Measurements from ENCODE around the genes KIF5C, LYPD6 and MMADHC.

DNA sequence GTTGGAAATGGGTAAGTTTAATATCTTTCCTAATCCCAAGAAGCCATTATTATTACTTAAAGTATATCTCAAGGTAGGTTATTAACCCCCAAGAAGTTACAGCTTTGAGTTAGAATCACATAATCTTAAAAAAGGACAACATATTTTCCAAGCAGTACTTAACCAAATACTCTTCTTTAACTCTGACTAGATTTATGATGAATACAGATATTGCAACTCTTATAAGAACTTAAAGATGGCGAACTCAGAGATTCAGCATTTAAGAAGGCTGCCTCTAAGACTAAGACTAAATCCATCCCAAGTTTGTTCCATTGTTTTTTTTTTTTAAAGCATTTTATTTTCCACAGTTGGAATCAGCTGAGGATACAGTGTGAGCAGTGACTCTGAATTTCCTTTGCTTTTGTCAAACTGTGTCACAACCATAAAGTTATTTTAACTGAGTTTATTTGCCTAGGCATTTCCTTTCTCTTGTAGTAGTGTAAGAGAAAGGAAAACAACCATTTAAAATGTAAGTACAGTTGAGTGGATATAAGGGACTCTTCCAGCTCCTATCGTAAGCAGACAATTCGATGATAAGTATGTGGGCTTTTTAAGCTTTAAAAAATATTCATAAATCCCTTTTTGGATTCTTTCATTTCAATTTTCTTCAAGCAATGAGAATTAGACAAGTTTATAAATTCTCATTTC, 64.0 kb downstream of the ZEB2 start:
- PRO-cap, 2 experiments, result no peak in any of the 2 experiments

DNA sequence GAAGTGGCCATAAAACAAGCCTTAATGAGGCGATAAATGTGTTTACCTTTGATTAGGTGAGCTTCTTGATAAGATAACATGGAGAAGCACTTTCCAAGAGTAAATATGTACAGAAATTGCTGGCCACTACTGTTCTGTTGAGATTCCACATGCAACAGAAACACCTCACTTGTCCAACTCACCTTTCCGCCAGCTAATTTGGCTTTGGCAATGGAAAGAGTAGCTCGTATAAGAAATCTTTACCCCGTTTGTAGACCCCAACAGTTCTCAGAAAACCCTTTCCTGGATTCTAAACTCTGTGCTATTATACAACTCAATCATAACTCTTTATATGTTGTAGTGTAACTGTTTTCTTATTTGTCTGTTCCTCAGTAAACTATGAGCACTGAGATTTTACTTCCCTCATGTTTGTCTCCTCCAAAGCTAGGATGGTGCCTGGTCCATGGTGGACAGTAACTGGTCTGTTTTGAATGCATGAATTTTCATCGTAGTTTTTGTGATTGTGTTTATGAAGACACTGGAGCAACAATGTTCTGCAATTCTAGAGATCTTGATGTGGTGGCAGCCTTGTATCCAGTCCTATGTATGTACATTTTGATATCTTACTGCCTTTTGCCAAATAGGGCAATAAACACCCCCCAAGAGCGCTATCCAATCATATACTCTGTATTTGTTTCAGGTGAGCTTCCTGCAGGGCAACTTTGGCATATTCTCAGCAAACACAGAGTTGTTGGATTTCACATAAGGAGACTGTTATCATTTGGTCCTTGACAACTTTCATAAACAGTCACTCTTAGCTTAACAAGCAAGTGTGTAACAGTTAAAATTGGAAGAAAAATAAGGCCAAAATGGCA, 54.8 kb downstream of the ZEB2 start:
- PRO-cap, 2 experiments, result no peak in any of the 2 experiments

GRCh38 chr2:144511287-144512549, 8.2 kb downstream of the ZEB2 start:
- PRO-cap, 2 experiments, result peak in 1 of 2 experiments; most common plus-strand start chr2:144512157 (in 1); most common minus-strand start chr2:144511990 (in 1)

GRCh38 chr2:144667862-144668248, 147.9 kb upstream of the ZEB2 start:
- PRO-cap, 2 experiments, result no peak in any of the 2 experiments

DNA sequence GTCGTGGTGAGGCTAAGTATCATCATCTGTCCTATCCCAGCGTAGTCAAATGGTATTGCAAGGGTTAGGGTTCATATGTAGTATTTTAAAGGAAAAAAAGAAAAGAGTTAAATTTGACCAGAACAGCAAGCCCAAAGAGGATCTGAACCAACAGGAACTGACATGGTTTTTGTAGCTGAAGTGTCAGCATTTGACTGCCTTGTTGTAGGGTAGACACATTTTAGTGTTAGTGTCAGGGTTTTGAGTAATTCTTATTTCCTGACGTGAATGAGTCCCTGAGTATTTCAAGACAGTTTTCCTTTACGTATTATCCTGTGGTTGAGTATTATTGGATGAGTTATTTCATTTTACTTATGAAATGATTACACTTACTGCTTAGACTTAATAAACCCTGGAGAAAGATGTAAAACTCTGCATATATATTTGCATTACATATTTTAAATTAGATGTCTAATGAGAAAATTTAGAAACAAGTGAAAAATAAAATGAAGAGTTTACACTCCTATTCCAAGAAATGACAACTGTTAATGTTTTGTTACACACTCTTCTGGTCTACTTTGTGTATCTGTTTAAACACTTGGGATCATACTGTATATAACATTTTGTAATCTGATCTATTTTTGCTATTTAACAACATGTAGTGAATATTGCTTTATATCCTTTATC, 173.4 kb upstream of the ZEB2 start:
- PRO-cap, 2 experiments, result no peak in any of the 2 experiments

DNA sequence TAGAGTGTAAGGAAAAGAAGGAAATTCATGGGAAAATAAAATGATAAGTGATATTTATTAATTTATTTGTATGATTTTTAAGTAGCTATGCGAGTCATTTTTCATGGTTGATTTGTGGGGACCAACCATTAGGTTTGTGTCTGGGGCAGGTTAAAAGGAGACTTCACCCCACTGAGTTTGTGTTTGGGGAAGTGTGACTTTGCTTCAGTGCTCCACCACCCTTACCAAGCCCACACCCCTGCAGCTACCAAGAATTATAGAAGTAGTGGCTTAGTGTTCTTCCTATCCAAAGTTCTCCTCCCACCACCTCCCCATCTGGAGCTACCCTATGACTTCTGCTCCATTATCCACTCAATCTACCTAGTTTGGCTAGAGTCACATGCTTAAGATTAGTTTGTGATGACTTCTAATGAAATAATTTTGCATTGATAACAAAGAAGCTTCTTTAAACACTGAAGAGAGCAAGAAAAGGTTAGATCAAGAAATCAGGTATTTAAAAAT, 182.1 kb upstream of the ZEB2 start:
- PRO-cap, 2 experiments, result no peak in any of the 2 experiments

DNA sequence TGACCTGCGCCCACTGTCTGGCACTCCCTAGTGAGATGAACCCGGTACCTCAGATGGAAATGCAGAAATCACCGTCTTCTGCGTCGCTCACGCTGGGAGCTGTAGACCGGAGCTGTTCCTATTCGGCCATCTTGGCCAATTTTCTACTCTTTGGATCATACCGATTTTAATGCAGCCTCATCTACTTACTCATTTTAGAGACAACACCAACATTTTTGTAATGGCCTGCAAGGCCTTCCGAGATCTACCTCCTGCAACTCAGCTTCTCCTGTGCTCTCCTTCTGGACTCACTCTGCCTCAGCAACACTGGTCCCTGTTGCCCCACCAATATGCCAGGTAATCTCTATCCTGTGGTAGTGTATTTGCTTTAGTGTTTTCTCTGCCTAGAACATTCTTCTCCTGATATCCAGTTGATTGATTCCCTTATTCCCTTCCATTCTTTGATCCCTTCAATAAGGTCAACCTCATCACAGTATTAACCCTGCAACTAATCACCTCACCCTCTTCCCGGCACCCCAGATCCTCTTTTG, 383.6 kb upstream of the ZEB2 start:
- PRO-cap, 2 experiments, result no peak in any of the 2 experiments

GRCh38 chr2:144999022-144999855, 479.3 kb upstream of the ZEB2 start:
- PRO-cap, 2 experiments, result no peak in any of the 2 experiments

GRCh38 chr2:145198941-145199413, 679.1 kb upstream of the ZEB2 start:
- PRO-cap, 2 experiments, result no peak in any of the 2 experiments

GRCh38 chr2:145751387-145752133, 1231.6 kb upstream of the ZEB2 start:
- PRO-cap, 2 experiments, result no peak in any of the 2 experiments

- PRO-cap, 2 experiments, result peak in 1 of 2 experiments; most common plus-strand start chr2:147843858 (in 1); most common minus-strand start chr2:147843968 (in 1)
Measured at GRCh38 chr2:147843625-147844106, 1.2 kb upstream of the ACVR2A start.

- PRO-cap, 2 experiments, result peak in 1 of 2 experiments; most common plus-strand start chr2:147845407 (in 1)
Measured at GRCh38 chr2:147845347-147845568, 429 bp downstream of the ACVR2A start.

- PRO-cap, 2 experiments, result no peak in any of the 2 experiments
Measured at GRCh38 chr2:148099836-148100223, 78.9 kb downstream of the MBD5 start.

- PRO-cap, 2 experiments, result no peak in any of the 2 experiments
Measured at GRCh38 chr2:148201727-148202623, 181.1 kb downstream of the MBD5 start.

- PRO-cap, 2 experiments, result peak in 2 of 2 experiments; most common plus-strand start chr2:148875227 (in 2); most common minus-strand start chr2:148874955 (in 1)
Measured at GRCh38 chr2:148874797-148875392, at the start of gene KIF5C. KIF5C (plus strand) TSS chr2:148875227.

- PRO-cap, 2 experiments, result no peak in any of the 2 experiments
Measured at GRCh38 chr2:149111323-149111965, 72.9 kb downstream of the LYPD6B start.

DNA sequence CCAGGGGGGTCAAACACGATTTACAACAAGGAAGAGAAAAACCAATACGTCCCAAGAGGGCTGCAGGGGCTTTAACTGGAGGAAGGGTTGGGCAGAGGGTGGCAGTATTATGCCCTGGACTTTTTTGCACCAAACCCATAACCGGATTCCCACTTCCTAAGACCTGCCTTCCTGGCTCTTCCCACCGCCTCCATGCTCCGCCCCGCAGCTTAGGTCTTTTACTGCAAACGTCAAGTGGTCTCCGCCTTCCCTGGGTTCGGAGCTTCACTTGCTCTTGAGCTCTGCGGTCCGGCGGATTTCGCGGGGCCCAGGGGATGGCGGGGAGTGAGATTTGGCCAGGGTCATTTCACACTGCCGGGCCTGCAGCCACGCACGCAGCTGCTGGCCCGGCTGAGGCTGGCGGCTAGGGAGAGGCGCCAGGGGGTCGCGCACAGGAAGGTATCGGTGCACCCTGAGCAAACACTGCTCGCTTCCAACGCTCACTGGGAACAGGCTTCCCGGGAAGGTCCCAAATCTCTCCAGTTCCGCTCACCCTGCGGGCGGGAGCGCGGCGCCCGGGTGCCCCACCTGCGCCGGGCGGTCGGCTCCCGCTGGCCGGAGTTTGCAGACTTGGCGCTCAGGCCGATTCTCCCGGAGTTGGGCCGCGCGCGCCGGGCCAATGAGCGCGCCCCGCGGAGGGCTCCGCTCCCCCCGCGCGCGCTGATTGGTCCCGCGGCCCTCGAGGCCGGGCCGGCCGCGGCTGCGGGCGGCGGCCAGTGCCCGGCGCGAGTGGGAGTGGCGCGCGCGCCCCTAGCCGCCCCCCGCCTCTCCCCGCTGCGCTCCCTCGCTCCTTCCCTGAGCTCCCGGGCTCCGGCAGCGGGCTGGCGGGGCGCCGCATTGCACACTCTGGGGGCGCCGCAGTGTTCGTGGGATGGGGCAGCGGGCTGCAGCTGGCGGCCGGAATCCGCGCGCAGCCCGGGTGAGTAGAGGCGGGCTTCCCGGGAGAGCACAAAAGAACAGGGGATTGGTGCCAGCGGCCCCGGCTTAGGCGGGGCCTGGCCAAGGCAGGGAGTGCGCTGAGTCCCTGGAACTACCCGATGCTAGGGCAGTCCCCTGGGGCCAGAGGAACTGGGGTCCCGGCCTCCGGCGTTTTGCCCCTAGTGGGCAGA, at the start of gene LYPD6:
Gene LYPD6, plus strand, starts transcription at position 823 of the 1,148 bp plus-strand sequence.
- PRO-cap, 2 experiments, result peak in 1 of 2 experiments; most common plus-strand start position 244 of the sequence (in 1); most common minus-strand start position 611 of the sequence (in 1)

- PRO-cap, 2 experiments, result no peak in any of the 2 experiments
Measured at GRCh38 chr2:149585074-149585770, 2.4 kb downstream of the MMADHC start.

- PRO-cap, 2 experiments, result peak in 1 of 2 experiments; most common plus-strand start chr2:149587887 (in 1); most common minus-strand start chr2:149587715 (in 1)
Measured at GRCh38 chr2:149586883-149588011, at the start of gene MMADHC. MMADHC (minus strand) TSS chr2:149587775.

DNA sequence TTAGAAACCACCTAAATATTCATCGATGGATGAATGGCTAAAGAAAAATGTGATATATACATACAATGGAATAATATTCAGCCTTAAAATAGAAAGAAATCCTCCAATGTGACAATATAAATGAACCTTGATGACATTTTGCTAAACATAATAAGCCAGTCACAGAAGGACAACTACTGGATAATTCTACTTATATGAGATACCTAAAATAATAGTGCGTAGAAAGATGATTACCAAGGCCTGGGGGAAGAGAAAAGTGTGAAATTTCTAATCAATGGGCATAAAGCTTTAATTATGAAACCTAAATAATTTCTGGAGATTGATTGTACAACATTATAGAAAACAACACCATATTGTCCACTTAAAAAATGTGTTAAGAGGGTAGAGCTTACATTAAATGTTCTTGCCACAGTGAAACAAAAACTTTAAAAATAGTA, 281.0 kb upstream of the MMADHC start:
- PRO-cap, 2 experiments, result no peak in any of the 2 experiments

All from cerebral cortex (tissue), 2 donors.